ENCODE data around the genes GCNA and ATRX.

- CAGE, long polyA plus RNA: no peak
- RRBS: 98% methylated on average over 8 of the region's 50 CpGs
Observed at GRCh38 chrX:71577754-71578568, at the start of gene GCNA. Gene GCNA, plus strand, starts transcription at chrX:71578437.

- CAGE, long polyA plus RNA: no peak
- RRBS: no CpG with 5 or more reads among the region's 5 CpGs
Observed at GRCh38 chrX:71637743-71638360, 19.5 kb upstream of the CXCR3 start.

DNA sequence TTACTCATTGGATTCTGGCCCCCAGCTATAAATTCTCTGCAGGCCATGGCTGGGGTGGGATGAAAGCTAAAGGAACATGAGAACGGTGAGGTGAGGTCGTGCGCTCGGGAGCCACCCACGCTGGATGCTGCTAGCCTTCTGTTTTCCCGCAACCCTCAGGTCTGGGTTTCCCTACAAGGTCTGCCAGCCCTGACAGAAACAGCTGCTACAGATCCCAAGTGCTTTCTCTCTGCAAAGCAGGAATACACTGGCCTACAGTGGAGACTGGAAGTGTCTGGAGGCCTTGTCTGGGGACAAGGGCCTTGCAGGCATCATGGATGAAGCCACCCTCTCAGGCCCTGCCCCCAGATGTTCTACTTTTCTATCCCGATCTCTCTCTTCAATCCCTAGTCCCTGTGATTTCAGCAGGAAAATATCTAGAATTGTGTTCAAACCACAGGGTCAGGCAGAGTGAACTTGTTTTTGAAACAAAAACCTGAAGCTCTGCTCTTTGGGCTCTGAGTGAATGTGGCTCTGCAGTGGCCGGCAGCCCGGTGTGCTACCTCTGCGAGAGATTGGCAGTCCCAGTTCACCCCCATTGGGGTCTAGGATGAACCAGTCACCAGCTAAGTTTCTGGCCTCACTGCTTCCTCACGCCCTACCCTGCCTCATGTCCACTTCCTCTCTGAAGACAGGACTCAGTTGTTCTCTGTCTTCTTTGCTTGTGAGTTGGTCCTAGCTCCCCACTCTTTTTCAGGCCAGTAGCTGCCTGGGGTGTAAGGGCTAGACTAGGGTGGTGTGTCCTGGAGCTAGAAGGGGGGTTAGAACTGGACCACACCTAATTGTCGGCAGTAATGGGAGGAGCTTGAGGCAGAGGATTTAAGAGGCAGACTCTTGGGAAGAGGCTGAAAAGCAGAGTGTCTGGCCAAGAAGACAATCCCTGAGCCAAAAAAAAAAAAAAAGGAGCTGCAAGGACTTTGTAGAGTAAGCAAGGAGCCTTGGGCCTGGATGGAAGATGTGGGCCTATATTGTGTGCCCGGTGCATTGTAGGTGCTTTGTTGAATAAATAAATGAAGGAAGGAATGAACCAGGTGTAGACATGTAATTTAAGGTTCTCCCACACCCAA lies 131.5 kb downstream of the NHSL2 start:
- CAGE, long polyA plus RNA: no peak
- RRBS: no CpG with 5 or more reads among the region's 13 CpGs

DNA sequence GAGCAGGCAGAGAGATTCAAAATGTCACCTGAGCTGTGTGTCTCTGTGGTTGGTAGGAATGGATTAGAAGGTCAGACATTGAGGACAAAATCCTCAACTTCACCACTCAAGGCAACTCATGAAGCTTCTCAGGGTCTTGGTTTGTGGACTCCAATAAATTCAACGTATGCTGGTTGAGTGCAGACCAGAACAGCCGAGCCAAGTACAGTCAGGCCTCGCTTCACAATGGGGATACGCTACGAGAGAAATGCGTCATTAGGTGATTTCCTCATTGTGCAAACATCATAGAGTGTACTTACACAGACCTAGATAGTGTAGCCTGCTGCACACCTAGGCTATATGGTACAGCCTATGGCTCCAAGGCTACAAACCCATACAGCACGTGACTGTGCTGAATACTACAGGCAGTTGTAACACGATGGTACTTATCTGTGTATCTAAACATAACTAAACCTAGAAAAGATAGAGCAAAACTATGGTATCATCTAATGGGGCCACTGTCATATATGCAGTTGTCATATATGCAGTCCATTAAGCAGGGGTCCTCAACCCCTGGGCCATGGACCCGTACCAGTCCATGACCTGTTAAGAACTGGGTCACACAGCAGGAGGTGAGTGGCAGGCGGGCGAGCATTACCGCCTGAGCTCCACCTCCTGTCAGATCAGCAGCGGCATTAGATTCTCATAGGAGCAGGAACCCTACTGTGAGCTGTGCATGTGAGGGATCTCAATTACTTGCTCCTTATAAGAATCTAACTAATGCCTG lies 81.4 kb upstream of the PIN4 start:
- CAGE, long polyA plus RNA: no peak
- RRBS: no CpG with 5 or more reads among the region's 13 CpGs

DNA sequence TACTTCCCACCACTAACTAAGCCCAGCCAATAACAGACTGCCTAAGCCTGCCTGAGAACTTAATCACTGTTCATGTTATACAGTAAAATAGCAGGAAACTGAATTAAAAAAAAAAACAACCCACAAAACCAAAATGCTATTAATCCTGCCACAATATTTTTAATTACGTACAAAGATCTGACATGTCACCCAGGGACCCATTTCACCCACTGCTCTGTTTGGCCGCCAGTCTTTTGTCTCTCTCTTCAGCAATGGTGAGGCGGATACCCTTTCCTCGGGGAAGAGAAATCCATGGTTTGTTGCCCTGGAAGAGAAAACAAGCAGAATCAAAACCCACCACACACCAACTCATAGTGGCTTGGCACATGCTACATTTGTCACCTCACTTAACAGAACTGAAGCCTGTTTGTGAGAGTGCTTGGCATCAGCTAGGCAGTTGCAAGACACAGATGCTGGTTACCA lies 4.5 kb downstream of the RPS4X start:
- CAGE, long polyA plus RNA: no peak
- RRBS: no CpG with 5 or more reads among the region's 4 CpGs

- CAGE, long polyA plus RNA: no peak
- RRBS: no CpG with 5 or more reads among the region's 6 CpGs
Observed at GRCh38 chrX:72273559-72274008, 3.5 kb downstream of the RPS4X start.

DNA sequence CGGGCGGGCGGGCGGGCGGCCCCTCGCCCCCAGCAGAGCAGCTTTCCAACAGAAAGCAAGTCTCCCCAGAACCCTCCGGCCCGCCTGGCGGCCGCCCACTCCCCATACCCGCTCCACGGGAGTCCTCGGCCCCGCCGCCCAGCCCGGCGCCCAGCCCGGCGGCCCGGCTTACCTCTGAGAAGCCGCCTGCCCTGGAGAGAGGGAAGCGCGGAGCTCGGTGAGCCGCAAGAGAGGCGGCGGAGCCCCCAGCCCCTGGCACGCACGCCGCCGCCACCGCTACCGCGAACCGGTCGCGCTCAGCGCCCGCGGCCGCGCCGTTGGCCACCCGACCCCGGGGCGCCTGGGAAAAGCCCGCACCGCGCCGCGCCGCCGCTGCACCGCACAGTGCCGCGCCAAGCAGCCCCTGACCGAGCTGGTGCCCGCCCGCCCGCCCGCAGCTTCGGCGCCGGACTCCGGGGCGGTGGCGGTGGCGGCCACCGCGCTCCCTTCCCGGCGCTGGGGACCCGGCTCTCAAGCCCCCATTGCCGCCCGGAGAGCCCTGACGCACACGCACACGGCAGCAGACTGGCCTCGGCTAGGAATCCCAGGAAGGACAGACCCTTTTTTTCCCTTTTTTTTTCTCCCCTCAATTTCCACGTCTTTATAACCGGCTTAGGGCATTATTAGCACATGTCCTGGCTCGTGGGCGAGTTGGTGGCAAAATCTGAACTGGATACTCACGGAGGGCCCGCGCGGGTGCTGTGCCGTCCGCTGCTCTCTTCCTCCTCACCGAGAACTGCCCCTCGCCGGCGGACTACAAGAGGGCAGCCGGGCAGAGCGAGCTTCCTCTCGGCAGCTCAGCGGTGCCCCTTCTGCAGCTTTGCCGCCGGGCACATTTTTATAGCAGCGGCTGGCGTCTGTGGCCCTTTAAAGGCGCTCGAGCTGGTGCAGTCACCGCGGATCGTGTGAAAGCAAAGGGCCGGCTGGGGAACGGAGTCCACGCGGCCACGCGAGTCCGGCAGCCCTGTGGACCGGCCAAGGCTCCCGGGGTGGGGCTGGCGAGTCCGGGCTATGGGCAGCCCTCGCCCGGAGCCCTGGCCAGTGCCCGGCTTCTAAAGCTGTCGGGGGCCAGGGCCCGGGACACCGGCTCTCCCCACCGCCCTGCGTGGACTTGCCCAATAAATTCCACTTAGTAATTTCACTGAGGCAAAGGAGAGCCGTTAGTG lies 993 bp upstream of the CITED1 start:
- CAGE, long polyA plus RNA: no peak
- RRBS: 3% methylated on average over 49 of the region's 126 CpGs

GRCh38 chrX:72347411-72347763 lies 41.7 kb upstream of the CITED1 start:
- CAGE, long polyA plus RNA: no peak
- RRBS: no CpG with 5 or more reads among the region's 2 CpGs

DNA sequence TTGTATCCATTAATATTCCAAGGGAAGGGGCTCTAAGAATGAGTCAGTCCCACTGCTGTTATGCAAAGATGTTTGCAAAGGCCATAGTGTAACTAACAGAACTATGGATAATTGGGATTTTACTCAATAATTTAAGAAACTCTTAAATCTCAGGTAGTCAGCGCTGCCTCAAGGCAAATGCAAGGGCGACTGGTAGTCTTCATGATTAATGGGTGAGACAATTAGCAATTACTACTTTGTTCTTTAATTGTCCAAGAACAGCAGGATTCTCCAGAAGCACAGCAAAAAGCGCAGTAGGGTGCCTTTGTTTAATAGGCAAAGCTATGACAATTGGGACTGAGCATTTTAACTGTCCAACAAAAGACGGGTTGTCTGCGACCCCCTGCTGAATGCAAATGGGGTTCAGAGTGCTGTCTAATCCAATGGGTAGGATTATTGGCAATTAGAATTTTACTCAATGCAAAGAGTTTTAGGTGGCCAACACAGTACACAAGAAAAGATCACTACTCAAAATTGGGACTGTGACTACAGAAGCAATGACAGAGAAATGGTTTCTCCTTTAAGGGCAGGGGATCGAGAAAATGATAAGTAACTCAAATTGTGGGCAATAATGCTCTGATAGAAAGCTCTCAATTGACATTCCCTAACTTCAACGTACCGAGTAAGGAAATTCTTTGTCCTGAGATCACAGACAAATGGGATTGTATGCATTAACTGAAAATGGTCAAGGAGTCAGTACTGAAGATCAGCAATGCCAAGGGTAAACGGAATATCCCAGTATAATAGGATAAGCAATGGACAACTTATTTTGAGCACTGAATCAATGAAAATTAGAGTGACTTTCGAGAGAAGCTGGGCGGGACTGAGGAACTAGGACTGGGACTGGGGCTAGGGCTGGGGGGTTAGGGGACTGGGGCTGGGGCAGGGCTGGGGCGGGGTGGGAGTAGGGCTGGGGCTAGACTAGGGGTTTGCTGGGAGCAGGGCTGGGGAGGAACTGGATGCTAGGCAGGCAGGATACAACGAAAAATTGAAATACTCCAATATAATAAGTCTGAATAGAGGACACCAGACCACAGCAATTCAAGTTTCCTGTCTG lies 286.3 kb downstream of the CHIC1 start:
- CAGE, long polyA plus RNA: no peak
- RRBS: no CpG with 5 or more reads among the region's 13 CpGs

DNA sequence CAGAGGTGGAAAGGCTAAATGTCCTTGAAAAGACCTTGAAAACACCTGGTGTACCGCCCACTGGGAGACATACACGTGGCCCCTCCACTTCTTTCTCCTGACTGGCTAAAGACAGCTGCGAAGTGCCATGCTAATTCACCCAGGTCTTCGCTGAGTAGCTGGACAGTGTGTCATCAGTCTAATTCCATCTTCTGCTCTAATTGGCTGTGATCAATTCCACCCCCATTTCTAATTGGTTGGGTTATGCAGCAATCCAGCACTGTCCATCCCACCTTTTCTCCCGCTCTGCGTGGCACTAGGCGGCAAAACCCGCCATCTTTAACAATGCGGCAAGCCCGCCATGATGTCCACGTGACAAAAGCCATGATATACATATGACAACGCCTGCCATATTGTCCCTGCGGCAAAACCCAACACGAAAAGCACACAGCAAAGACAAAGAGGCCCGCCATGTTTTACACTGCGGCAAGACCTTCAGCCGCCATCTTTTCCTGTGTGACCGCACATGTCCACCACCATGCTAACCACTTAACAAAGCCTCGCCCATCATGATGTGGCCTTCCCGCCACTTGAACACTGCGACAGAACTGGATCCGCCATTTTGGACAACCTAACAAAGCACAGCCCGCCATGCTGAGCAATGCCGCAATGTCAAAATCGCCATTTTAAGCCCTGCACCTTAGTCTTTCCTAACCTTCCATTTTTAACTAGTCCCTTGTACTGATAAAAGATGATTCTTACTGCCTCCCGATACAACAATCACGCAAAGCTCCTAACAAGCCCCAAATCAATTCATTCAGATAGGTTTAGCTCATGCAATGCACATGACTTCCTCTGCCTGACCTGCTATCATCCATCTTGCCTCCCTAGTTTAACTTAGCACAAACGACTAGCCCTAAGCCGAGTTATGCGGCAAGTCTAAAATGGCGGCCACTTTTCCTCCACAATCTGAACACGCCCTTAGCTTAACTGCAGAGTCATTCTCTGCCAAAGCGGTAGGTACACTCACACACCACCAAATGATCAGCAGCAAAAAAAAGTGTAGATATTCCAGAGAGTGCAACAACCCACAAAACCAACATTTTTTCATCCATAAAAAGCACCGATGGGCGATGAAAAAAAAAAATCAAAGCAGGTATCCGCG lies 288.3 kb downstream of the CHIC1 start:
- CAGE, long polyA plus RNA: no peak
- RRBS: no CpG with 5 or more reads among the region's 37 CpGs

- CAGE, long polyA plus RNA: no peak
- RRBS: no CpG with 5 or more reads among the region's 17 CpGs
Observed at GRCh38 chrX:73852040-73852507, 289.1 kb downstream of the CHIC1 start.

GRCh38 chrX:74238605-74239784 lies 65.0 kb upstream of the ZCCHC13 start:
- CAGE, long polyA plus RNA: no peak
- RRBS: no CpG with 5 or more reads among the region's 2 CpGs

DNA sequence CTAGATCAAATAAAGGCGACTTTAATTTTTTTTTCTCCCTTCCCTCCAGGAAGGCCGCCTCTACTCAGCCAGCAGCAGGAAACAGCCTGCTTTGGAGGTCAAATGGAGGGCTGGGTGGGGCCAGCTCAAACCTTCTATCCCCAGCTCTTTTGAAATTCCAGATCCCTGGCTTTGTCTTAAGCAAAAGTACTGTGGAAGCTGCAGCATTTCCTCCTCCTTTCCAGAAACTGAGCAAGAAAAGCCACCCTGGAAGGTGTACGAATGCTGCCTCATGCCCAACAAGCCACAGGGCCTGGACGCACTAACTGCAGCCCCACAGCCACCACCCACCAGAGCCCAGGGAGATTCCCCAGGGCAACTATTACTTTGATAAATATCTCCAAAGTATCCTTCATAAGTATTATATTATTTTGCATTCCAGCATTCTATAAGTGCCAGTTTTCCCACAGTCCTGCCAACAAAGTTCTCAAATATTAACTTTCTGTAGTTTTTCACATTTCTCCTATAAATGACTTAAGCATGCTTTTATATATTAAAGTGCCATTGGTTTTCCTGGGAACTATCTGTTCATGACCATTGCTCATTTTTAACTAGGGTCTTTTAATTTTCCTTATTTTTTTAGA lies 55.0 kb upstream of the ZCCHC13 start:
- CAGE, long polyA plus RNA: no peak
- RRBS: no CpG with 5 or more reads among the region's 4 CpGs

DNA sequence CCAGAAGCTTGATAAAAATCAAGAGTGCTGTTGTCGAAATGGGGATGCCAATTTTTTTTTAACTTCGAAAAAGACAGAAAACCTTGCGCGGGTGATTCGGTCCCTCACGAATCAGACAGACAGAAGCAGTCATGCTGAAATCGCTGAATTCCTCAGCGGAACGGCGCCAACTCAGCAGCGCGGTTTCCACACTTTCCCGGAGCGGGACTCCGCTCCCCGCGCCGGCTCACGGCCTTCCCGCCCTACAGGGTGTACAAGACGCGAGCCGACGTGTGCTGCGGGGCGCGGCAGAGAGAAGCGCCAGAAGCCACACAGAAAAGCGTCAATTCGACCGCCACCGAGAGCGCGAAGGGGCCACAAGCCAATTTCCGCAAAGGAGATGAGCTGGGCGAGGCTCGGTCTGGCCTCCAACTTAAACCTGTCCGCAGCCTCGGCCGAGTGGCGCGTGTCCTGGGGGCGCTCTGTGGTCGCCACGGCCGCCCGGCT lies 1.3 kb downstream of the NEXMIF start:
- CAGE, long polyA plus RNA: no peak
- RRBS: no CpG with 5 or more reads among the region's 47 CpGs

GRCh38 chrX:74924418-74925180 lies 653 bp downstream of the NEXMIF start:
- CAGE, long polyA plus RNA: no peak
- RRBS: under 1% methylated on average over 6 of the region's 82 CpGs

GRCh38 chrX:75787643-75787923 lies 2.5 kb upstream of the MAGEE2 start:
- CAGE, long polyA plus RNA: no peak
- RRBS: no CpG with 5 or more reads among the region's 1 CpG

GRCh38 chrX:76174705-76175100 lies 1.8 kb downstream of the PBDC1 start:
- CAGE, long polyA plus RNA: no peak
- RRBS: no CpG with 5 or more reads among the region's 1 CpG

GRCh38 chrX:76725655-76726178 lies 298.2 kb downstream of the MAGEE1 start:
- CAGE, long polyA plus RNA: no peak
- RRBS: no CpG with 5 or more reads among the region's 22 CpGs

DNA sequence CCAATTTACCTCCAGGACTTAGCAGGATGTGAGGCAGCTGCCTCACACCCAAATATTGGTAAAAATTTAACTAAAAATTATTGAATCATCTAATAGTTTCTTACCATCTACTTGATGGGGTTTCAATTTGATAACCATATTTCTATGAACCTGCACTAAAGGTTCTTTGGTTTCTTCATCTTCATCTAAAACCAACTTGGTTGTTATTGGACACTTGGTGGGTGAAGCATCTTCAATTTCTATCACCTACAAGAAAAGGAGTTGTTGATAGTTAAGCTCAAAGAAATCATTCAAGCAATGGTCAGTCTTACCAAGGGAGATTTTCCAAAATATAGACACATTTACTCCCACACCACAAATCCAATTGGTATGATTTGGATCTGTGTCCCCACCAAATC lies 150.2 kb downstream of the ATRX start:
- CAGE, long polyA plus RNA: no peak

- CAGE, long polyA plus RNA: start-site peak on the minus strand at chrX:77786204-77786233, 55 and 354 reads in 2 replicates
- RRBS: no CpG with 5 or more reads among the region's 68 CpGs
Observed at GRCh38 chrX:77785342-77786676, at the start of gene ATRX. Gene ATRX, minus strand, starts transcription at chrX:77786216.

Measured in AG04450 (cell line).